ENCODE results near the gene CDKN1B.

- RAMPAGE, long total RNA = no peak
- RRBS = no CpG with 5 or more reads among the region's 6 CpGs
Observed at GRCh38 chr12:11752755-11753566, 103.5 kb downstream of the ETV6 start.

GRCh38 chr12:11755300-11756375 lies 106.2 kb downstream of the ETV6 start:
- RAMPAGE, long total RNA = no peak
- RRBS = no CpG with 5 or more reads among the region's 7 CpGs

DNA sequence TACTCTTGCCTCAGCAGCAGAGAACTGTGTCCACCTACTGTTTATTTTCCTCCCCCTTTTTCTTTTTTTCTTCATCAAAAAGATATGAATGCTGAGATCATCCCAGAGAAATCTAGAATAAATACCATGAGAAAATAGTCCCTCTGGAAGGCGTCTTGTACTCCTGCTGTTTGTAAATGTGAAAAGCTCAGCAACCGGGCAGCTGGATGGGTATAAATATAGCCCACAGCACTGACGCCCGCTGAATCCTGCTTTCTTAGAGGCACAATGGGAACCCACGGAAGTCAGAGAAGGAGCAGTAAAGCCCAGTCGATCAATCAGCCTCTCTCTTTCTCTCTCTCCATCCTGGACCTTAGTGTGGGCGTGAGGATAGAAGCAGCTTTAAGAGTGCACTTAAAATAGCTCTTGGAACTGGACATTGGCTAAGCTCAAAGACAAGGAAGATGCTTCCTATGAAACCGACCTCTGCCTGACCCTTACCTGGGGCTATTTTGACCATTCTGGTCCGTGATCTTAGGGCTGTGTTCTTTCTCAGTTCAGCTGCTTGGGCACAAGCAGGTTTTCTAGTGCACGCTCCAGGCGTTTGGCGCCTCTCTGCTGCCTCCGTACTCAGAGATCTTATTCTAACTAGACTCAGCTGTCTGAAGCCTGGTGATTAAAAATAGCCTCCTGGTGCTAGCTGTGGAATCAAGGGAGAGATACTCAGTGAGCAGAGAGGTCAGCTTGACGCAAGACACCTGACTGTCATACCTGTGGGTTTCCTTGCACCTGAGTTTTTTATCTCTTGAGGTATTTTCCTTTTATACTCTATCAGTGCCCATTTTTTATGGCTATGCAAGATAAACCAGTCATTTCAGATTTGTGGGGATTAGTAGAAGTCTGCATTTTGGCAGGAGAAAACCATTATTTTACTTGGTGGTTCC lies 144.6 kb downstream of the ETV6 start:
- RAMPAGE, long total RNA = no peak
- RRBS = no CpG with 5 or more reads among the region's 14 CpGs

DNA sequence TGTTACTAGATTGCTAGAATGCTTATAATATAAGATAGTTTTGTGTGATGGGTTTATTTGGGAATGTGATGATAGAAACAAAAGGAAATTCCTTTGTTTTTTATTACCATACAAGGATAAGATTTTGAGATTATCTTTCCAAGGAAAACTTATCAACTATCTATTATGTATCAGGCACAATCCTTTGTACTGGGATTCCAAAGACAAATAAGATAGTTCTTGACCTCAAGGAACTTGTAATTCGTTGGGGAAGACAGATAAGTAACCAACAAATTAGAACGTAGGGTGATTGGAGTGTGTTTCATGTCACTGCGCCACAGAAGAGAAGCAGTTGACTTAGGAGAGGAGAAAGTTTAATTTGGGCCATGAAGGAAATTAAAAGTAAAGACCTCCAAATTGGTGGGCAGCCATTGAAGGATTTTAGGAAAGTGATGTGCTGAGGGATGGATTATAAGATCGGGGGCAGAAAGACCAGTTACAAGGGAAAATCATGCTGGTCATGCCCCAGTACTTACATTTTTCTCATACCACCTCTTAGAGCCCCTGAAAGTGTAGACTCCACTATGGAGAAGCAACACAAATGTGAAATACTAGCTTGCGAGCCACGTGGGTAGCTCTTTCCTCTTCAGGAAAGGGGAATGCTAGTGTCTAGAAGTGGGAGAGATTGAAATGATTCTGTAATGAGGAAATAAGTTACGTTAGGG lies 148.6 kb downstream of the ETV6 start:
- RAMPAGE, long total RNA = no peak
- RRBS = no CpG with 5 or more reads among the region's 7 CpGs

GRCh38 chr12:11814189-11815205 lies 165.0 kb downstream of the ETV6 start:
- RAMPAGE, long total RNA = no peak
- RRBS = no CpG with 5 or more reads among the region's 9 CpGs

DNA sequence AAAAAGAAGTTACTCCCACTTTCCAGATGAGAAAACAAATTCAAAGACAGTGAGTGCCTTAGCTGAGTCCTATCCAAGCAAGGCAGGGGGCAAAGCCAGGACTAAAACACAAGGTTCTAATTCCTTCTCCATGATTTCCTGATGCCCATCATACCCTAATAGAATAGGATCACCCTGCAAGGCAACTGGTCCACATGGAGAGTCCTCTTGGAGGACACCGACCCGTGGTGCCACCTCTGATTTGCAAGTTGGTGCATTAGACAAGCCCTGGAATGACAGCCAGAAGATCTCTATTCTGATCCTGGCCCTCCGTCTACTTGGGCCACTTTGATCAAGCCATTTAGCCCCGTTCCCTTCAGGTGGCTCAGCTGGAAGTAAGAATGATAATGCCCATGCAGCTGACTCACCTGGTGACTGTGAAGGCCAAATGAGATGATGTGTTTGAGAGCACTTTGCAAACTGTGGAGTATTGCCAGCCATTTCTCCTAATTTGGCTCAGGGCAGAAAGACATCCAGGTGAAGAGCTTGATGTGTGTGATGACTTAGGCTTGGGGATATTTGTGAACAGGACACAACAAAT lies 165.8 kb downstream of the ETV6 start:
- RAMPAGE, long total RNA = no peak
- RRBS = no CpG with 5 or more reads among the region's 4 CpGs

DNA sequence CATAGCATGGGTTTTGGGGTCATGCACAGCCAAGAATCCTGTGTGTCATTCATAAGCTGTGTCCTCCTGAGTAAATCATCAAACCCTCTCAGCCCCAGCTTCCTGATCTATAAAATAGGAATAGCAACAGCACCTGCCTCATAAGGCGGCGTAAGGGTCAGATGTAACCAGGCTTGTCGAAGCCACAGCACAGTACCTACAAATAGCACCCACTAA lies 188.4 kb upstream of the BCL2L14 start:
- RAMPAGE, long total RNA = no peak
- RRBS = no CpG with 5 or more reads among the region's 3 CpGs

DNA sequence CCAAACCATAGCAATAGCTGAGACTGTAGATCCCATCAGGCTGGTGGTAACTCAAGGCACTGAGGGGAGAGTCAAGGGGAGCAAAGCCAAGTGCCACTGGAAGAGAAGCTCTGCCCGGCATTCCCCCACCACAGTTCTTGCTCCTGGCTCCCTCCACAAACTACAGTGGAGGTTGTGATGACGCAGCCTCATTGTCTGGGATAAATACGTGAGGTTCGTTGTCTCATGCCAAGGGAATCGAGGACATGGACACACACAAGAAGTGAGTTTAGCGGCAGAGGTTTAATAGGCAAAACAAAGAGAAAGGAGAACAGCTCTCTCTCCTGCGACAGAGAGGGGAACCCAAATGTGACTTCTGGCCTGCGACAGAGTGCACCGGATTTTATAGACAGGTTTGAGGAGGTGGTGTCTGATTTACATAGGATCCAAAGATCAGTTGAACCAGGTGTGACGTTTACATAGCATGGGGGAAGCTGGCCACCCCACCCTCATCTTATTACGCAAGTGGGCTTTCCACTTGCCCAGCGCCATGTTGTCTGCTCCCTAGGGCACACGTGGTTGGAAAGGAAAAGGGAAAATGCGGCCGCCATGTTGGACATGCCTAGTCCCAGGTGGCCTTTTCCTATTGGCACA lies 17.3 kb downstream of the BCL2L14 start:
- RAMPAGE, long total RNA = no peak
- RRBS = no CpG with 5 or more reads among the region's 15 CpGs

GRCh38 chr12:12119298-12119800 lies 48.6 kb downstream of the BCL2L14 start:
- RAMPAGE, long total RNA = no peak
- RRBS = no CpG with 5 or more reads among the region's 1 CpG

DNA sequence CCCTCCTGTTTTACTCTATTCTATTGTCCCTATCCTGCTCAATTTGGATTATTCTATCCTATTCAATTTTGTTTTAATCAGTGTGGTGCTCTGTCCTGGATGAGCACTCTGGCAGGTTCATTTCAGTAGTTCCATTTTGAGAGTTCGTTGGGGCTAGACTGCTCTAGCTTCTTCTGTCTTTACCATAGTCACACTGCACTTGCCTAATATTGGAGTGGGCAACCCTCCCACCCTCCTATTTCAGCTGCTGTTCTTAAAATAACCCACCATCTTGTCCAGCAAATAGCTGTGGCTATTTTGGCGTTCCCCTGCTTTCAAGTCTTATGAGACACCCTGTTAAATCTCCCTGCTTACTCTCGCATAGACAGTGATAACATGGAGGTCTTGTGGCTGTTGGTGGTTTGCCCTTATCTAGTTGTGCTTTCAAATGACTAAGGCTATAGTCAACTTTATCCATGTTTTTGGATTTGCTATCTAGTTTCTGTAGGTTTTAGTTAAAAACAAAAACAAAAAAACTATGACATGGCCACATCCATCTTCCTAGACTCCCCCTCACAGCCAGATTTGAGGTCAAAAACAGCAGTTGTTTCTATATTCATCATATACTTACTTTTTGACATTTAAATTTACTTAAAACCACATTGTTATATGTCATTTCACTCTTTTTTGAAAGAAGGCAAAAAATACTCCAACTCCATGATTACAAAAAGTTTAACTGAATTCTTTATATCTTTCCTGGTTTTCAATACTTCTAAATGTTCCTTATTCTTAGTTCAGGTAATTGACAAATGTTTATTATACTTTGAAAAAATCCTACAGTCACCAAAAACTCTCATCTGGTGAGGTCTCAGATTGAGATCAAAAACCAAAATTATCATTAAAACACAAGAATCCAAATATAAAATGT lies 65.4 kb downstream of the LRP6 start:
- RAMPAGE, long total RNA = no peak
- RRBS = no CpG with 5 or more reads among the region's 3 CpGs

DNA sequence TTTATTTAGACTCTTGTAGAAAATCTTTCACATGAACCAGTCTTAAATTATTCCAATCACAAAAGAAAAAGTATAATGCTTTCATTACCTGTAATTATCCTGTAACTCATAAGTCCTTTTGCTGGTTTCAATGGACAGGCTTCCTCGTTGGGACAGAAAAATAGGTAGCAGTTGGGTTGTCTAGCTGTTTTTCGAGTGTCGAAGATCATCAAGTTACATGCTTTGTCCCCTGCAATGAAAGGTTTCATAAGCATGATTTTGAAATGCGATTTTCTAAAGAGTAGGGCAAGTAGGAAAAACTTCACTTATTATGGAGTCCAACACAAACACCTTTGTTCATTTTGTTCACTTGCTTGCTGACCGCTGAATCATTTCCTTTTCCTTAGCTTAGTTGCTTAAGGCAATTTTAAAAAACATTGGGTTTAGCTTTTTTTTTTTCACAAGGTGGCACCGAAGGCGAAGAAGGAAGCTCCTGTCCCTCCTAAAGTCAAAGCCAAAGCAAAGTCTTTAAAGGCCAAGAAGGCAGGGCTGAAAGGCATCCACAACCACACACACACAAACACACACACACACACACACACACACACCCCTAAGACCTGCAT lies 11.6 kb downstream of the MANSC1 start:
- RAMPAGE, long total RNA = no peak
- RRBS = no CpG with 5 or more reads among the region's 7 CpGs

GRCh38 chr12:12404364-12404765 lies 47.5 kb downstream of the BORCS5 start:
- RAMPAGE, long total RNA = no peak
- RRBS = no CpG with 5 or more reads among the region's 1 CpG

DNA sequence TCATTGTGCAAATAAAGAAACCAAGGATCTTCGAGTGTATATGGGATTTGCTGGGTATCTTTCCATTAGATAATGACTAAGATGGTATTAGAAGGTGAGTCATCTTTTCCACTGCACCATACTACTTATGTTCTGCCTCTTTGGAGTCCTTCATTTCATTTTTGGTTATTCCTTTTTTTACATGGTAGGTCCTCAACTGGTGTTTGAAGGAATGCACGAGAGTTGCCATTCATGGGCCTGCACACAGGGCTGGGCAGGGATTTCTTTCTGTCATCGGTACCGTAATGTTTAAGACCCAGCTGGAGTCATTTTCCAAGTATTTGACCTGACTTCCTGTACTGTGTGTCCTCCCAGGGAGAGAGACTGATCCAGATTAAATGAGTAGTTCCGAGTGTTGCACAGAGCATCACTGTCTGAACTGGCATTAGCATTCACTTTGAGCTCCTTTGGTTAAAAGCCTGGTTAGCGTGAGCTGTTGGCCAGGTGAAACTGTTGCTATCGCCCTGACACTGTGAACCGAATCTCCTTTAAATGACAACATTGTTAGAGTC lies 85.8 kb downstream of the BORCS5 start:
- RAMPAGE, long total RNA = no peak
- RRBS = no CpG with 5 or more reads among the region's 8 CpGs

DNA sequence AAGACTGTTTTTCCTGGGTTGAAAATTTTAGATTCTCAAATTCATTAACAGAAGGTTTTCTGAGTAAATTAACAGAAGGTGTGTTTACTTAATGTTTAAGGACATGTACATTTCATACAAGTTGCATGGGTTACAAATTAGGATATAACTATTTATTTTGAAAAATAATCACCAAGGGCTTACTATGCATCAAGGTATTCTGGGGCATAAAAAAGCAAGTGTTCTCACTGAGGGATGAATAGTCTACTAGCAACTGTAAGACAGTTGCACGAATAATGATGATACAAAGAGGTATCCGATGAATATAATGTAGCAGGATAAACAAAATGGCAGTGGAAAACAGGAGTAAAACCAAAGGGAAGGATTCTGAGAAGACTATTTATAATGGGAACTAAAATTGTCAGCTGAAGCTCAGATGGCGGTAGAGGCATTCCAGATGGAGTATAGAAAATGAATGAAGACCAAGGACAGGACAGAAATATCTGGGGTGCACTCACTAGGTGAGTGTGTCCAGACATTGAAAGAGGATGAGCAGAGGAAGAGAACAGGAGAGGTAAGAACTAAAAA lies 68.4 kb downstream of the DUSP16 start:
- RAMPAGE, long total RNA = no peak
- RRBS = no CpG with 5 or more reads among the region's 3 CpGs

GRCh38 chr12:12519189-12519766 lies 43.4 kb downstream of the DUSP16 start:
- RAMPAGE, long total RNA = no peak
- RRBS = no CpG with 5 or more reads among the region's 4 CpGs

DNA sequence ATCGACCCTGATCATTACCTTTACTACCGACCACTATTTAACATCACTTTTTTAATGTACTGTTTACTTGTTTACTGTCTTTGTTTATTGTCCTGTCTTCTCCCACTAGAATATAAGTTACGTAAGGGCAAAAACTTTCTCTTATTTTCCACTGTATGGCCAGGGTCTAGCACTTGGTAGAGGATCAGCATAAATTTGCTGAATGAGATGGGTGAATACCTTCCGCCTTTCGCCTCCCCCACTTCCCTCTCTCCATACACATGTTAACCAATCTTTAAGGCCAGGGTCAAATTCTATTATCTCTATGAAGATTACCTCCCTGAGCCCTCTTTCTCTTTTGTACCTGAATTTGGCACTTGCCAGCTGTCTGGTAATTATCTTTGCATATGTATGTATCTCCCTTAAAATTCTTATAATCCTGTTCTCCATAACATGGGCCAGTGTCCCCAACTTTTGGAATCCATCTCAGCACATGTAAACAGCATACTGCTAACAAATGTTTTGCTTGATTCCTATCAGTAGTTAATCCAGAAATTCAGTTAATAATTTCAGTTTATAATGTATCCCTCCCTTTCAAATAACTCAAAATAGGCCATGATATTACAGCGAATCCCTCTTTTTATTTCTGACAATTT lies 4.9 kb downstream of the DUSP16 start:
- RAMPAGE, long total RNA = no peak
- RRBS = no CpG with 5 or more reads among the region's 6 CpGs

- RAMPAGE, long total RNA = start-site peak on the plus strand at chr12:12717367-12717416, 573 and 627 reads in 2 replicates
- RRBS = 0% methylated on average over 4 of the region's 58 CpGs
Observed at GRCh38 chr12:12717284-12717892, at the start of gene CDKN1B. Gene CDKN1B (plus strand): TSS chr12:12717368.

DNA sequence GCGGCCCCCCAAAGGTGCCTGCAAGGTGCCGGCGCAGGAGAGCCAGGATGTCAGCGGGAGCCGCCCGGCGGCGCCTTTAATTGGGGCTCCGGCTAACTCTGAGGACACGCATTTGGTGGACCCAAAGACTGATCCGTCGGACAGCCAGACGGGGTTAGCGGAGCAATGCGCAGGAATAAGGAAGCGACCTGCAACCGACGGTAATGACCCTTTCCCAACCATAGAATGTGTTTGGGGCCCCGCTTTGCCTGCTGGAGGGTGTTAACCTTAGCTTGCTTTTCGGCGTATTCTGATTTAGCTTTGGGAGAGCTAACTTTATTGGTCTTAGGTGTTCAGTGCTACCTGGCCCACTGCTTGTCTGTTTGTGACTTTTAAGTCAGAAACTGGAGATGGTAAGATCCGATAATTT lies 951 bp downstream of the CDKN1B start:
- RAMPAGE, long total RNA = no peak
- RRBS = 0% methylated on average over 3 of the region's 22 CpGs

GRCh38 chr12:12736422-12737167 lies 19.4 kb downstream of the CDKN1B start:
- RAMPAGE, long total RNA = no peak
- RRBS = no CpG with 5 or more reads among the region's 11 CpGs

DNA sequence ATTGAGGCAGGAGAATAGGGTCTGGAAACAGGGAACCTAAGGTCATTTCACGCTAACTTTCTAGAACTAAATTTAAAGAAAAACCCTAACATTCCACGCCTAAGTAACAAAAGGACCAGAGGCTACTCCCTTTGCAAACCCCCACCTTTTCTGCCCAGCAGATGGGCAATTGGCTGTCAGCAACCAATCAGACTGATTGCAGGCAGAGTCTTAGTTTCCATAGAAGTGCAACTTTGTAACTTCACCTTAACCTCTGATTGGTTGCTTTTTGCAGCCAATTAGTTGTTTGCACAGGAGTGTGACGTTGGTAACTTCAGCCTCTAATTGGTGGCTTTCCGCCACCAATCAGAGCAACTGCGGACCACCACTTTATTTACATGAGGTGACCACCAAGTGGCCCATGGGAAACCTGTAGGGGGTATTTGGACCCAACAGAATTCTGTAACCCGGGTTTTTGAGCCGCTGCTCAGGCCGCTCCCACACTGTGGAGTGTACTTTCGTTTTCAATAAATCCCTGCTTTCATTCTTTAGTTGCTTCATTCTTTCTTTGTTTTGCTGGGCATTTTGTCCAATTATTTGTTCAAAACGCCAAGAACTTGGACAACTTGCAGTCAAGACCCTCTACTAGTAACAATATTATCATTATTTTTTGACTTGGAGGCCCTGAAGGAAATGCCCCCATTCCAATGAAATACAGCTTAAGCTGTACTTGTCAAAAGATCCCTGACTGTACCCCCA lies 32.3 kb downstream of the CDKN1B start:
- RAMPAGE, long total RNA = no peak
- RRBS = no CpG with 5 or more reads among the region's 10 CpGs

All from cardiac muscle cell (in vitro differentiated cells and primary cell).